ENCODE data around the genes A3GALT2 and ADPRS.

DNA sequence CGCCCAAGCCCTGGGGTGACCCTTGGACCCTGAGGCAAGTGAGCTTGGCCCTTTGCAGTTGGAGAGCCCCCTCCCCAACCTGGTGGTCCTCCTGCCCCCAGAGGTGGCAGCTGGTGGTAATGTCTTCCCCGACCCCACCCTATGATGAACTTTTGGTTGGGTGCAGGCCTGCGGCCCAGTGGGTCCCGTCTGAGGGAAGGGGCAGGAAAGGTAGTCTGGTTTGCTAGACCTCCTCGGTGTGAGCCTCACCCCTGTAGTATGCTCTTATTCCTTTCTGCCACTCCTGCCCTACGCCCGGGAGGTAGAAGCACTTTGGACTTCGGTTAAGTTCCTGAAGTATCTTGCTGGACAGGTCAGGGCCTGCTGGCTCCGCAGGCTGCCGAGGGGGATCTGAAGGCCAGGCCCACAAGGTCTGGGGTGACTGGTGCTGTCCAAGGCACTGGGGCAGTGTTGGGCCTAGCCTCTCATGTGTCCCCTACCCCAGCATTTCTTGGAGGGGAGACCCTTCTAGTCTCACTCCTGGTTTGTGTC lies 1.6 kb downstream of the ZNF362 start:
- PRO-cap, result unidirectional peak, minus-strand start at position 260 of the sequence

- PRO-cap, result no peak
These were observed at the start of gene A3GALT2 for GRCh38 chr1:33321097-33322001. Gene A3GALT2, minus strand, starts transcription at chr1:33321098.

DNA sequence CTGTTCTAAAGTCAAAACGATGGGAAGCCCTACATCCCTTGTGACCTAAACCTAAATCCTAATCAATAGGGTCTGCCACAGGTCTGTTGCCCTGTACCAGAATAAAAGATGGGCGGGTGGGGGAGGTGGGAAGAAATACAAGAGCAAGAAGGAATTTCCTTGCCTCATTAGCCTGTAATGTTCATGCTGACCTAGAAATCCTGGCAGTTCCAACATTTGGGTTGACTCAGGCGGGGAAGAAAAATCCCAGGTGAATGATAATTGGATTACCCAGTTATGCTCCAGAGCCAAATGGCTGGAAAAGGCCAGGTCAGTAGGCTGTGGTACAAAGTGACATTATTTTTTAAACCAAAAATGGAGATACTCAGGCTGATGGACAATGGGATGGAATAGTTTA lies 27.3 kb upstream of the A3GALT2 start:
- PRO-cap, result no peak

DNA sequence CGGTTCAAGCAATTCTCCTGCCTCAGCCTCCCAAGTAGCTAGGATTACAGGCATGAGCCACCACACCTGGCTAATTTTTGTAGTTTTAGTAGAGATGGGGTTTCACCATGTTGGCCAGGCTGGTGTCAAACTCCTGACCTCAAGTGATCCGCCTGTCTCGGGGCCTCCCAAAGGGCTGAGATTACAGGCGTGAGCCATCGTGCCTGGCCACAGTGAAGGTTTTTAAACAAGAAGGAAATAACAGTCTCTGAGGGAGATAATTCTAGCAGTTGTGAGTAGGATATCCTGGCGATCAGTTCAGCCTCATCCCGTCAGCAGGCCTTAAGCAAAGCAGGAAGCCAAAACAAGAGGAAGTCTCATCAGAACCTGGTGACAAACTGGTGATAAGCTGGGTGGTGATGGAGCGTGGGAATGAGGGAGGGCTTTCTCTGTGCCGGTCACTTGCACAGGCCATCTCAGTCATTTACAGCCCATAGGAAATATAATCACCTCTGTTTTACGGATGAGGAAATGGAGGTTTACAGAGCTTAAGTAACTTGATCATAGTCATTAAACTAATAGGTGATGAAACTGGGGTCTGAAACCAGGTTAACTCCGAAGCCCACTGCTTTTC lies 40.6 kb upstream of the A3GALT2 start:
- PRO-cap, result no peak

- PRO-cap, result no peak
These were observed 1.9 kb downstream of the CSMD2 start for GRCh38 chr1:34162858-34163702.

DNA sequence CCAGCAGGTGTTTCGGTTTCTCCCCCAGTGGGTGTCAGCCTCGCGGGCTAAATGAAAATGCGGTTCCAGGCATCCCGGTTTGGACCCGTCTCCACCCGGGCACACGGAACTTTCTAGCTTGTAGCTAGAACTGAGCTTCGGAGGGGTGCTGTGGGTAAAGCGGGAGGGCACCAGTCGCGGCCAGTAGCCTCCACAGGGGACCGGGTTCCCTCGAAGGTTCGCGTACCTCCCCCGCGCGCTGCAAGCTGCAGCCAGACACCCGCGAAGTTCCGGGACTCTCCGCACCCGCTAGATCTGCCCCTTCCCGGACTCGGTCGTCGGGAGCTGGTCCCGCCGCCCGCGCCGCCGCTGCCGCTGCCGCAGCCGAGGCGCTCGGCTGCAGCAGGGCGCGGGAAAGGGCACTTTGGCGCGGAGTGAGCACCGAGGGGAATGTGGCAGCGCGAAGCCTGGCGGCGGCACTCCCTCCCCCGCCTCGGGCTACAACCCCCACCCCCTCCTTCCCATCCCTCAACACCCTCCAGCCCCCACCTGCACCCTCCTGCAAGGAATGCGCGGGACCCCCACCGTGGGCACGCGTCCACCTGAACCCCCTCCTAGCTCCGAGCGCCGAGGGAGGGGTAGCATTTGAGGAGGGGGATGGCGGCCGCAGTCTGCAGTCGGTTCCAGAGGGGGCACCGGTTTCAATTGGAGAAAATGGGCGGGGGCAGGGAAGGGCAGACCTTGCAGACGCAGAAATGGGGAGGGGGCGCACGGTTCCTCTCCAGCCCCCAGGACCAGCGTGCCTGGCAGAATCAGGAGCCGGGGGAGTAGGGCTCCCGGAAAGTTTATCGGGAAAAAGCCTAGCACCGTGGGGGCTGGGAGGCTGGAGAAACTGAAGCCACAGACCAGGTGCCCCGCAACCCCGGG lies 1.1 kb downstream of the CSMD2 start:
- PRO-cap, result no peak

GRCh38 chr1:34785395-34785655 lies 4.3 kb downstream of the GJB3 start:
- PRO-cap, result no peak

- PRO-cap, result no peak
These were observed 2.0 kb downstream of the SFPQ start for GRCh38 chr1:35190678-35191605.

DNA sequence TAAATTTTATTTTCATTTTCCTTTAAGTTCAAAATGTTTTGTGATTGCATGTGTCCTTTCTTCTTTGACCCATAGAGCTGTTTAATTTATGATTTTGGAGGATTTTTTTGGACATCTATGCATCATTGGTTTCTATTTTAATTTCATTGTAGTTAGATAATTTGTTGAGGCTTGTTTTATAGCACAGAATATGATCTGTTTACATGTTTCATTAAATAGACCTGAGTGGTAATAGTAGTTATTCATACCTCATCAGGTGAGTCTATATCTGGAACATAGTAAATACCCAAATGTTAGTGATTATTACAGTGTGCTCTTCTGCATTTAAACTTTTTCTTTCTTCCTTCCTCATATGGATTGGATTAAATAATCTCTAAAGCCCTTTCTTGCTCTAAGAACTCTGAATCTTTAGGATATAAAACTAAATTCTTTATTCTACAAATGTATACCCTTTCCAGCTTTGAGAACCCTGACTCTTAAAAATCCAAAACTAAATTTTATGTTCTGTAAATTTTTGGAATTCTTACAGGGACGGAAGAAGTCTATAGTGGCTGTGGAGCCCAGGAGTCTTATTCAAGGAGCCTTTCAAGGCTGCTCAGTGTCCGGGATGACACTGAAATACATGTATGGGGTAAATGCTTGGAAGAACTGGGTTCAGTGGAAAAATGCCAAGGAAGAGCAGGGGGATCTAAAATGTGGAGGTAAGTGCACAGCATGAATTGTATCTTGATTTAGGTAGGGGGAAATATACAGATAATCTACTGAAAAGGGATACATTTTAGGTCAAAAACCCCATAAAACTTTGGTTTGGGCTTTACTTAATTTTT lies 136.2 kb downstream of the ZMYM4 start:
- PRO-cap, result no peak

DNA sequence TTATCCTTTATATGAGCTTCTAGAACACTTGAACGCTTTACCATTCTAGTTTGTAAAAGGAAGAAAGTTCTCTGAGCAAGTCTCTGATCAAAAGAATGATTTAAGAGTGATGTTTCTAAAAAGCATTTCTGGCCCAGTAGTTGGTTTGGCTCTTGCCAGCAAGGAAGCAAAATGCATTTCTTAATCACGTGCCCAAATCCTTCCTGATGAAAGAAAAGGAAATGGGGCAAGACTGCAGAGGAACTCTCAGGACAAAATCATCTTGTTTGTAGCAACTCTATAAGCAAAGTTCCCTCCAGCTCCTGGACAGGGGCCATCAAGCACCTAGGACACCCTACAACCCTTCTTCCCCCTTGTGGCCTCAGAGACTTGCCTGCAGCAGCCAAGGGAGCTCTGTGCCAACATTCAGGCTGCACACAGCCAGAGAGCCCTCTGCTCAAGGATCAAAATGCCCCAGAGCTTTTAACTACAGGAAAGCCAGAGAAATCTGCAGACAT lies 105.2 kb downstream of the KIAA0319L start:
- PRO-cap, result no peak

DNA sequence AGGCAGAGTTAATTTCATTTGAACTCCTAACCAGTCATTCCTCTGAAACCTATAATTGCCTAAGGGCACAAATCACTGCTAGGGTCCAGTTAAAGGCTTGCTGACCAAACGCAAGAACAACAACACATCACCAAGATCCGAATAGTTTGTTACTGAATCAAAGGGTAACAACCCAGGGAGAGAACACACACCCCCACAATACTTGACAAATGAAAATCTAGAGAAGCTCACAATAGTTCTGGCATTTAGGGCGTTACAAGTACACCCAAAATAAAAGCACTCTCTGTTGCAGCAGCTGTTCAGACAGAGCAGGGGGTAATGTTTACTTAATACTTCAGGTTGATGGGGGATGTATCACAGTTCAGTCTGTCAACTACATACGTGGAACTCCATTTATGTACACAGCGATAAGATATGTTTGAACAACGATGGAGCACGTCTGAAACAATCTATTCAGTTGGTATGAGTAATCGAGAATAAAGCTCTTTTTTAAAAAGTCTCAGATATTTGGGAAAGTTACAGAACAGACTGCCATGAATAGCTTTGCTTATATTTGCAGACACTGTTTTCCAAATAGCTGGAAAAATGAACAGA lies 1.2 kb downstream of the KIAA0319L start:
- PRO-cap, result no peak

GRCh38 chr1:35595716-35596214 lies 22.7 kb downstream of the TFAP2E start:
- PRO-cap, result no peak

- PRO-cap, result no peak
These were observed 3.1 kb downstream of the C1orf216 start for GRCh38 chr1:35715160-35716417.

GRCh38 chr1:36066513-36067209 lies 17.2 kb upstream of the TEKT2 start:
- PRO-cap, result no peak

GRCh38 chr1:36088201-36089546 lies at the start of gene ADPRS:
Gene ADPRS, plus strand, starts transcription at chr1:36088892.
- PRO-cap, result unidirectional peak, plus-strand start at chr1:36088892; unidirectional peak, plus-strand start at chr1:36089106; unidirectional peak, plus-strand start at chr1:36089139

- PRO-cap, result no peak
These were observed 7.3 kb downstream of the ADPRS start for GRCh38 chr1:36095816-36096627.

DNA sequence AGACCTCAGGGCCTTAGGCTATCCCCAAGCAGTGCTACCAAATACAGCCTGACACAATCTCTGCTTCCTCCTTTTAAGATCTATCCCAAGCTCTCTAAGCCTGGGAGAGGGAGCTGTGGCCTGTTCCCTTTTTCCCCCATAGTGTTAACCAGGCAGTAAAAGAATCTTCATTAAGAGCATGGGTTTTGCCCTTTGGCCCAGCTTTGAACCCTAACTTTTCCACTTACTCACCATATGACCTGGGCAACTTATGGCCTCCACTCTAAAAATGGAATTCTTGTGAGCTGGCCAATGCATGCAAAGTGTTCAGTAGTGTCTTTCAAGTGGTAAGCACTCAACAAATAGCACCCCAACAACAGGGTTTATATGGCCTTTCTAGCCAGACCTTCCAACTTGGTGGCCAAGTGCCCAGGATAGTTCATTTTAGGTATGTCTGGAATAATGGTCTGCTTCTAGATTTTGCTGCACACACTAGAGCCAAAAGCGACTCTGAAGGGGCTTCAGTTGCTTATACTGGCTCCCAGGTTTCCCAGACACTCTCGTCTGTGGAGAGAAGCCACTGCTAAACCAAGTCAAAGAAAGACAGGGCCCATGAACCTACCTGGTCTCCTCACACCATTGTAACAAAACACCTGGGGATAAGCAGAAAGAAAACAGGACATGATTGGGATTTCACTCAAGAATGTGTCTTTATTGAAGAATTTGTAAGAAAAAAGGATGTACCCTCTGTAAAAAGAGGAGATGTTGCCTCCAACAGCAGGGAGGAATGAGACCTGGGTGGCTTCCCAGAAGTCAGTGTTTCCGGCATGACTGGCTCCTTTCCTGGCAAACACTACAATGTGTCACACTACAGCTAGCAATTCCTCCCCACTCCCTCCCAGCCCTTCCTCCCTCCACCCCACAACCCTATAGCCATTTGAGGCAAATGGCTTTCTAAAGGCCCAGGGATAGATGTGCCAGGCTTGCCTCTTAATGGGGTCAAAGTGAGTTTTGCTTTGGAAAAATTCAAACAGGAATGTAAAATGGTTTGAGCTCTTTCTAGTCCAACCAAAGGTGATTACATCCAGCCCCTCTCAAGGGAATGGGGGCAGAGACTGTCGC lies 11.2 kb upstream of the COL8A2 start:
- PRO-cap, result no peak

GRCh38 chr1:36157400-36157932 lies 1.5 kb downstream of the MAP7D1 start:
- PRO-cap, result bidirectional peak, plus-strand start at chr1:36157555, minus-strand start at chr1:36157262

GRCh38 chr1:36234128-36234721 lies 10.0 kb downstream of the THRAP3 start:
- PRO-cap, result no peak

GRCh38 chr1:36299936-36300474 lies 6.2 kb upstream of the SH3D21 start:
- PRO-cap, result no peak

Data from Metastatic Lung Carcinoma in the Adrenal Gland (tissue), 1 donor.